Islet of Langerhans (tissue), 1 donor: ENCODE results near the genes PRICKLE3, NUDT10, SPANXN5, FAM156B, KANTR and HSD17B10.

DNA sequence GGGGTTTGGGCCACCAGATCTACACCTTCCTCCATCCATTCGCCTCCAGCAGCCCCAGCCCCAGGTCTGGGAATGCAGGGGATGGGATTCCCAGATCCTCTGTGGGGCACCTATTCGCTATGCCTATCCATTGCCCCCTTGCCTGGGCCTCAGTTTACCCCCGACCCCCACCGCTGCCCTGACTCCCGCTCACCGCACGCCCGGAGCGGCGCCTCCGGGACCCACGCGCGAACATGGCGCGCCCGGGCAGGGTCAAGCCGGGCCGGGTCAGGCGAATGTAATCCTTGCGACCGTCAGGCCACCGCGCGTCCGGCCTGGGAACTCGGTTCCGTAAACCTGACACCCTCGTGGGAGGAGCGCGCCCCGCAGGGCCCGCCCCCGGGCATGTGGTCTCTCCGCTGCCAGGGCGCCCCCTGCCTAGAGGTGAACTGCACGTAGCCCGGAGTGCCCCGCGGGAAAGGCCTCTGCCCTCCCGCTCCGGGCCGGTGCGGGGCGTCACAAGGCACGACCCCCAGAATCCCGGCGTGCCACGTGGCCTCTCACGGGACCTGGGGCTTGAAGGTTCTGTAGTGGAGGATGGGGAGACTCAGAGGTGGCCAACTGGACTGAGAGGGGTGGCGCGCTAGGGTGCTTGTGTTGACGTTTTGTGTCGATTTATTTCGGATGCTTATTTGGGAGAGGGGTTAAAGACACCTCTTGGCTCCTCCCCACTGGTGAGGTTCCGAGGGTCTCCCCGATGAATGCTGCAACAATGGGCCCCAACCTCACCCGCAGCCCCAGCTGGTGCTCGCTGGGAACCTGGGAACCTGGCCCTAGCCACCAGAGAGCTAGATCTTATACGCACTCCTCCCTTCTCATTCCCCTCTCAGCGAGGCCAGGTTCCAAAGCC is at the start of gene PRICKLE3:
TSS of gene PRICKLE3 (minus strand) at position 311 of the 889 bp plus-strand sequence.
- RRBS = 23% methylated on average over 28 of the region's 61 CpGs

GRCh38 chrX:49877273-49877738 is 2.0 kb upstream of the USP27X start:
- RRBS = no CpG with 5 or more reads among the region's 3 CpGs

DNA sequence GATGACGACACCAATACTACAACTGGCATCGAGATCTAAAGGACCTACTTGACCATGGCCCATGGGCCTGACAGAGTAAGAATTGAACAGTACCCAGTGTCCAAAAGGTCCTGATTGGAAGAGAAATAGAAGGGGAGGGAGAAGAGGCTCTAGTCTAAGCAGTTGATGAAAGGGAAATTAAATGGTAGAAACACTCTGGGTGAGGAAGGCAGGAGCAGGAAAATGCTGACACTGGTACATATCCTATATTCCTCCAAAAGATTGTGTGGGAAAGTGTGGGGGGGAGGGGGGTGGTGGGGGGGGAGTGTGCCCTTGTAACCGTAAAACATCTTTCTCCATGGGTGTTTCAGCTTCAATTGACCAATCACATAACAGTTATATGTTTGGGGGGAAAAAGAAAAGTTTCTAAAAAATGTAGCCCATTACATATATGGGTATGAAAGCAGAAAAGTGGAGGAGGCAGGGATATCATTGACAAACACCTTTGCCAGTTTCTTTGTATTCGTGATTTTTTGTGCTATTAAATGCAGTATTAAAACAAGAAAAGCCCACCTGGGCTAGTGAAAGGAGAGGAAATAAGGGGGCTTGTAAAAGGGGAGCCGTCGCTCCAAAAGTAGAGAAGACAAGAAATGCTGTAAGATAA is 2.5 kb downstream of the USP27X start:
- RRBS = no CpG with 5 or more reads among the region's 6 CpGs

DNA sequence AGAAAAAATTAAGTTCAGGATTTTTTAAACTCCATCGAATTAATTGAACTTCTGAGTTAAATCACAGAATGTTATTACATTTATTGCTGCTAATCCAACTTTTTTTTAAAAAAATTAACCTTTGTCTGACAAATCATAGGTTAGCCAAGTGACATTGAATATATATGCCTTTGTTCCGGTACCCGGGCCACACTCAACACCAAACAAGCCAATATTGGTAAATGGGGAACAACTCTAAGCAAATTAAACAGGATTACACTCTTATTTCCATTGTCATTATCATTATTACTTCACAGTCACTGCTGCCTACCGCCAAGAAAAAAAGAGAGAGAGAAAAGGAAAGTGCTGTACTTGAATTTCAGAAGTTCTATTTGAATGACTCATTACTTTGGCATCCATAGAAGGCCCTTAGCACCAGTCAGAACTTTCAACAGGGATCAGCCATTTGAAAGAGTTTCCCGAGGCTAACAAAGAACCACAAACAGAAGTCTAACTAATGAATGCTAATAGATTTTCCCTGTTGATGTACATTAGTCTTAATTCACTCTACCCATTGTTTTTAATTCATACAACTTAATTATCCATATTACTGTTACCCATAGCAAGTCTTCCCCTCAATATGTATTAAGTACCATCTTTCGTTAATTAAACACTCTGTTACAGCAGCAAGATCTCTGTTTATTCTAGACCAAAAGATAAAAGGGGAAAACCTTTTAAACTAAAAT is 116.4 kb downstream of the SHROOM4 start:
- RRBS = no CpG with 5 or more reads among the region's 6 CpGs

- RRBS = no CpG with 5 or more reads among the region's 4 CpGs
Observed at GRCh38 chrX:50799613-50800005, 14.4 kb downstream of the SHROOM4 start.

DNA sequence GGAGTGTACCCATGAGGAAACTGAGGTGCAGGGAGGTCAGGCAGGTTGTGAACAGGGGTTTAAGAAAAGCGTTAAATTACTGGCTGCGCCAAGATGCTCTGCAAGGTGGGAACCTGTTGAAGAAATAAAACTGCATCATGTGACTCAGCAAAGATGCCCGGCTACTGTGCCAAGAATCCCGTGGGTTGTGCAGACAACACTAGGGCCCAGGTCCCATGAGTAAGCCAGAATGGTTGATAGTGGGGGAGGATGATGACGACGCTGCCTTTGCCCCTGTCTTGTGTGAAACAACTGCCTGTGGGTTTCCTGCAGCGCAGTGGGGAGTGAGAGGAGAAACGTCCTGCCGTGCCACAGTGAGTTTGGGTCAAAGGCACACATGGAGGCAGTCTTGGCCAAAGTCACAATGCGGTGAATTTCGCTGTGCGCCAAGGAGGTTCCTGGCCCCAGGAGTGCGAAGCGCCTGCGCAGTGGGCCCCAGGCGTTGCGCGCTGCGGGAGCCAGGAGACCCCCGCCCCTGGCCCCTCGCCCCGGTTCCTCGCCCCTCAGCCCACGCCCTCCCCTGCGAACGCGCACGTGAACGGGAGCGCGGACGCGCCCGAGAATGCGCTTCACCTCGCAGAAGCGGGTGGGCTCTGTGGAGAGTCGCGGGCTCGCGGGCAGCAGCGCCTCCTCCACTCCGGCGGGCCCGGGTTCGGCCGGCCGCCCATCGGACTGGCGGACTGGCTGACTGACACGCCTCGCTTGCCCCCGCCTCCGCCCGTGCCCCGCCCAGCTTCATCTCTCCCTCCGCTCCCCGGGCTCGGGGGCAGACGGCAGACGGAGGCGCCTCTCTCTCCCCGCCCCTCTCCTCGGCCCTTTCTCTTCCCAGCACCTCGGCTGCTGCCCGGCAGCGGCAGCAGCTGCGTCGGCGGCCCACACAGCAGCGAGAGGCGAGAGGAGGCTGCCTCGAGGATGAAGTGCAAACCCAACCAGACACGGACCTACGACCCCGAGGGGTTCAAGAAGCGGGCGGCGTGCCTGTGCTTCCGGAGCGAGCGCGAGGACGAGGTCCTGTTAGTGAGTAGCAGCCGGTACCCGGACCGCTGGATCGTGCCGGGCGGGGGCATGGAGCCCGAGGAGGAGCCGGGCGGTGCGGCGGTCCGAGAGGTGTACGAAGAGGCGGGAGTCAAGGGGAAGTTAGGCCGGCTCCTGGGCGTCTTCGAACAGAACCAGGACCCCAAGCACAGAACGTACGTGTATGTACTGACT is at the start of gene NUDT10:
TSS of gene NUDT10 (plus strand) at position 808 of the 1,248 bp plus-strand sequence.
- RRBS = 10% methylated on average over 5 of the region's 103 CpGs

DNA sequence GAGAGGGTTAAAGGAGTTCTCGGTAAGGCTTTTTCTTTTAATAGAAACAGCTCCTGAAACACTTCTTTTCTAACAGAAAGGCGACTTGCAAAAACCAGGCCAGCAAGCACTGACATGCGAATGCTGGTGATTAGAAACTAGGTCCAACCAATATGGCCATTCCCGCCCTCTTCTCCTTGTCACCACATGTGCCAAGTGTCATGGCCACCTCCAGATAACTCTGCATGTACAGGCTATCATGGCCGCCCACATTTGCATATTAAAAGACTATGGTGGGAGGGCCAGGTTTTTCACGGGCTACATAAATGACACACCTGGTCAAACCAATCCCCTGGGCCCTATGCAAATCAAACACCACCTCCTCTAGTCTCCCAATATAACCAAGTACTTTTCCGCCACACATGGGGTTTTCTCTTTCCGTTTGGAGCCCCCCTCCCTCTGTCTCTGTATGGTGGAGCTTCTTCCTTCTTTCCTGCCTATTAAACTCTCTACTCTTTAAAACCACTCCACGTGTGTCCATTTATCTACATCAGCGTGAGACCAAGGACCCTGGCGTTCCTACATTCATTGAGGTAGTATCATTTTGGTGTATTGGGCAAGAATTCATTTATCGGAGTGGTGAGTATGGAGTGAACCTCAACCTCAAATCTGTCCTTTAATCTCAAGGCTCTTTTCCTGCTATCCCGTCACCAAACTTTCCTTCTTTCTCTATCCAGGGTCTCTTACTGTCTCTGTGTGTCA is 40.0 kb downstream of the NUDT11 start:
- RRBS = no CpG with 5 or more reads among the region's 13 CpGs

DNA sequence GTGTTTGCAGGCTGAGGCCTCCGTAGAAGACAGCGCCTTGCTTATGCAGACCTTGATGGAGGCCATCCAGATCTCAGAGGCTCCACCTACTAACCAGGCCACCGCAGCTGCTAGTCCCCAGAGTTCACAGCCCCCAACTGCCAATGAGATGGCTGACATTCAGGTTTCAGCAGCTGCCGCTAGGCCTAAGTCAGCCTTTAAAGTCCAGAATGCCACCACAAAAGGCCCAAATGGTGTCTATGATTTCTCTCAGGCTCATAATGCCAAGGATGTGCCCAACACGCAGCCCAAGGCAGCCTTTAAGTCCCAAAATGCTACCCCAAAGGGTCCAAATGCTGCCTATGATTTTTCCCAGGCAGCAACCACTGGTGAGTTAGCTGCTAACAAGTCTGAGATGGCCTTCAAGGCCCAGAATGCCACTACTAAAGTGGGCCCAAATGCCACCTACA is 1.6 kb downstream of the MAGED1 start:
- RRBS = no CpG with 5 or more reads among the region's 5 CpGs

DNA sequence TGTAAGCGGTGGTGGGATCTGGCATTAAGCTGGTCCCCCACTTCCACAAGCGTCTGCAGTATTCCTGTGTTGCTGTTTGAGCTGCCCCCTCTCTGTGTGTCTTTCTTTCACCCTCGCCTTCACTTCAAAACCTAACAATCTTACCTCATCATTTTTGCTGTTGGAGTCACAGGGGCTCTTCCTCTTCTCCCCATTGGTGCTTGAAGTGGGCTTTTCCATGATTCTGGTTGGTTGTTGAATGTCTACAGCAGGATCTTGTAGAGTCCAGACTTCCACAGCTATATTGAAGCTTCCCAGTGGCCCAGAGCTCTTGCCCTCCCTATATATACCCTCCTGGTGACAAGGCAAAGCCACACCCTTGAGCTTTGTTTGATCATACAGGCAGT is at the start of gene SPANXN5:
TSS of gene SPANXN5 (minus strand) at position 298 of the 386 bp plus-strand sequence.
- RRBS = no CpG with 5 or more reads among the region's 3 CpGs

DNA sequence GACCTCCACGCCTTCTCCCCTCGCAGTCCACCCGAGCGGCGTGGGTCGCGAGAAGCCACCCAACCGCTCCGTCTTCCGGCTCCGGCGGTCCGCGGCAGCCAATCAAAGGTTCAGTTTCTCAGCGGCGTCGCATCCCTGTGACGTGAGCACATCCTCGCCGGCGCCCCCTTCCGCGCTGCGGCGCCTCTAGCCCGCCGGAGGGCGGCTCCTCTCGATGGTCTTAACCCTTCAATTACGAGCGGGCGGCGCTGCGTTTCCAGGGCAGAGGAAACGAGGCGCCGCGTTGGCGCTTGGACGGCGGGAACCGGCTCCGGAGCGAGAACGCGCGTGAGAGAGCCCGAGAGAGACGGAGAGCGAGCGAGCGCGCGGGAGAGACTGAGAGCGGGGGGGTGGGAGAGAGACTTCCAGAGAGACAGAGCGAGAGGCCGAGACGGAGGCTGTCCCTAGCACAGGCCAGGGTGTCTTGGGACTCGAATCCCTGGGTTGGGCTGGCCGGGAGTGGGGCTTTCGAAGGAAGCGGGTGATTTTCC is at the start of gene FAM156B:
TSS of gene FAM156B (plus strand) at position 248 of the 530 bp plus-strand sequence.
- RRBS = no CpG with 5 or more reads among the region's 62 CpGs

- RRBS = 71% methylated on average over 2 of the region's 21 CpGs
Observed at GRCh38 chrX:53084348-53085547, 2.6 kb downstream of the TSPYL2 start.

DNA sequence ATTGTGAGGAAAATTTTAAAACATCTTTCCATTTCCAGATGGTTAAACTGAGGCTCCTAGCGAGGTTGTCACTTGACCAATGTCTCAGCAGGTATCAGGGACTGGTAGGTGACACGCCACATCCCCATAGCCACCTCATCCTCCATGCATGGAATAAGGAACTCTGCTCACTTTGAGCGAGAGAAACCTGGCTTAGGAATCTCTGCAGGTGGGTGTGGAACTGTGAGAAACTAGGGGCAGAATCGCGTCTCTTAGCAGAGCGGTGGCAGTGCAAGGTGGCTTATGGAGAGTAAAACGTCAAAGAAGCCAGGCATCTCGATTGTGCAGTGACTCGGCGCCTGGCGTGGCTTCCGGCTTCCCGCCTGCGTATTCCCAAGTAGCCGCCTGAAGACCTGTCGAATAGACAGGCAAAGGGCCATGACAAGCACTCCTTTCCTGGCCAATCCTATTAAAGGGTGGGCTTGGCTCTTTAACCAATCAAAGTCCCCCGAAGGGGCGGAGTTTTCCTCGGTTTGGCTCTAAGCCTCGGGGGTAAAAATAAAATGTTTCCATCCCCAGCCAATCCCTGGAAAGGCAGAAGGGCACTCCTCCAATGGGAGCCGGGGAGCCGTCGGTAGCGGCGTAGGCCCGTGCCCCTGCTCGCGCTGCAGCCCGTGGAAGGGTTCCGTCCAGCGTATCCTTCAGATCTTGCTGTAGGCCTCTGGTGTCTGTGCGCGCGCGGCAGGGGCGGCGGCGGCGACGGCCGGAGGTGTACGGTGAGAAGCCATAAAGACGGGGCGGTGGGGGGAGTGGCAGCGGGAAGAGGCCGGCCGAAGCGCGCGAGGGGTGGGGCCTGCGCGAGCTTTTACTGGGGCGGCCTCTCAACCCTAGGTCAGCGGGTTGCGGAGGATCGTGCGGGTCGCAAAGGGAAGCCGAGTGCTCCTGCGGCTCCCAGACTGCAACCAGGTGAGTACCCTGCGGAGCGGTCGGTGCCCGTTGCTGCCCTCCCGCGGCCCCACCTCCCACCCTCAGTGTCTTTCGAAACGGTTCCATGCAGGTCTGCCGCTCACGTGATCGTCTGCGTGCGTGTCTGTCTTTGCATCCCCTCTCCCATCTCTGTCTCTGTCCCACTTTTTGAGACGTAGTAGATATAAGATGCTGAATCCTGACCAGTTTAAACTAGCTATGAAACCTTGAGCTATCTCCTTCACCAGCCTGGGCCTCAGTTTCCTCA is at the start of gene KANTR:
TSS of gene KANTR (plus strand) at position 613 of the 1,213 bp plus-strand sequence.
- RRBS = 6% methylated on average over 6 of the region's 74 CpGs

- RRBS = no CpG with 5 or more reads among the region's 7 CpGs
Observed at GRCh38 chrX:53214149-53214591, 10.8 kb downstream of the KDM5C start.

DNA sequence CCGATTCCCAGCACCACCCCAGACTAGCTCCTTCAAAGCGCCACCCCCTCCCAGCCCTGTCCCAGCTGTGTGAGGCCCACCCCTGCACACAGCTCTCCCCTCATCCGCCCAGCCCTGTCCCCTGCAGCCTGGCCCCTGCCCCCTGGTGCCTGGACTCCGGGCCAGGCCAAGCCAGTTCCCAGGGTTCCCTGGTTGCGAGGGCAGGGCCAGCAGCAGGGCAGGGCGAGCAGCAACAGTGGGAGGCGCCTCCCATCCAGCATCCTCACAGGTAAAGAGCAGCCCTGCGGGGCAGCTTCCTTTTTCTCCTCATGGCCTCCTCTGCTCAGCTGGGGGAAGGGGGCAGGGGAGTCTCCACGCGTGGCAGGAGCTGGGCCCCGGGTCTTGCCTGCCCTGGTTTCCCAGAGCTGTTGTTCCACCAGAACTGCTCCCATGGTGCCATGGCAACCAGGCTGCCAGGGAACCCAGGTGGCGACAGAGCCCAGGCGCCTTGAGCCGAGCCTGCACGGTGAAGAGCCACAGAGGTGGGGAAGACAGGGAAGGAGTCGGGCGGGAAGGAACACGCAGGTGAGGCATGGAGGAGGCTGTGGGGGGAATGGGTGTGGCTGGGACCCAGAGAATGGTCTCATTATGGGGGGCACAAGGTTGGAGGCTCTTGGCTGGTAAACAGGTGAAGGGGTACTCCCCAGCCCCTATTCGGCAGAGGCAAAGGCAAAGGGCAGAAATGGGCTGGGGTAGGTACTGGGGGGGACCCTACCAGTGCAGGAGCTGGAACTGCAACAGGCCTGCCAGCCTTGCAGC is 31.7 kb upstream of the KDM5C start:
- RRBS = no CpG with 5 or more reads among the region's 19 CpGs

DNA sequence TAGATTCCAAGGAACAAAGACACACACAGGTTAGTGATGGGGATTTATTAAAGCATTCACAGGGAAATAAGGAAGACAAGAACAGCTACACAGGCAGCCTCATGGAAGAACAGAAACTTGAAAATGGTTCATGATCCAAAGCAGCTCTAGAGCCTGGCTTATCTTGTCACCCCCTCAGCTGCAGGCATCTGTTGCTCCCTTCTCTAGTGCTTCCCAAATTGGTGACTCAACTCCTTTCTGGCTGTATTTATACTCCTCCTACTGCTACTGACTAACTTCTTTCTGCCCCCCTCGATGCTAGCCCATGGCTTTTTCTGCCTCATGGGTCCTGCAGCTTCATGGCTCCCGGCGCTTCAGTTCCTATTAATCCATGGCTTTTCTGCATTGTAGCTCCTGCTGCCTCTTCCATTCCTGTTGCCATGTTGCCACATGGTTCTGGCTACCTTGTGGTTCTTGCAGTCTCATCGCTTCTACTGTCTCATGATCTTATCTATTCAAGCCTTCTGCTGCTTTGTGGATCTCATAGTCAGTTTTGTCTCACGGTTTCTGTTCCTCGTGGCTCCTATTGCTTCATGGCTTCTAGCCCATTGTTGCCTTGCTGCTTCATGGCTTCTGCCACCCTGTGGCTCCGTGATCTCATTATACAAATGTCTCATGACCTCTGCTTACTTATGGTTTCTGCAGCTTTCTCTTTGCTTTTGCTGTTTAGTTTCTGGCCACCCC is 48.2 kb downstream of the SMC1A start:
- RRBS = no CpG with 5 or more reads among the region's 7 CpGs

- RRBS = no CpG with 5 or more reads among the region's 8 CpGs
Observed at GRCh38 chrX:53409030-53409335, 13.5 kb downstream of the SMC1A start.

DNA sequence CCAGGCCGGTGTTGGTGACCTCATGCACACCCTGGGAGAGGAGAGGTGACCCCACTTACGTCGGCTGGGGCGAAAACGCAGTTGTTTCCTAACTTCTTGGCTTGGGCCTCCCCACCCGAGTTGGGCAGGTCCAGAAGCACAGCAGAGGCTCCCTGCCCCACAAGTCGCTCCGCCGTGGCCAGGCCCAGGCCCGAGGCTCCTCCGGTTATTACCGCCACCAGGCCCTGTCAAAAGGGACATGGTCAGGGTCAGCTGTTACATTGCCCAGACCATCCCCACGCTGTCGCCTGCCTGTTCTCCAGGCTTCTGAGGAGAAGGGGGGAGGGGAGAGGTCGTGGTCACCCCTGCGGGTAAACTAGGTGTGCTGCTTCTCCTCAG is 518 bp downstream of the HSD17B10 start:
- RRBS = no CpG with 5 or more reads among the region's 16 CpGs

DNA sequence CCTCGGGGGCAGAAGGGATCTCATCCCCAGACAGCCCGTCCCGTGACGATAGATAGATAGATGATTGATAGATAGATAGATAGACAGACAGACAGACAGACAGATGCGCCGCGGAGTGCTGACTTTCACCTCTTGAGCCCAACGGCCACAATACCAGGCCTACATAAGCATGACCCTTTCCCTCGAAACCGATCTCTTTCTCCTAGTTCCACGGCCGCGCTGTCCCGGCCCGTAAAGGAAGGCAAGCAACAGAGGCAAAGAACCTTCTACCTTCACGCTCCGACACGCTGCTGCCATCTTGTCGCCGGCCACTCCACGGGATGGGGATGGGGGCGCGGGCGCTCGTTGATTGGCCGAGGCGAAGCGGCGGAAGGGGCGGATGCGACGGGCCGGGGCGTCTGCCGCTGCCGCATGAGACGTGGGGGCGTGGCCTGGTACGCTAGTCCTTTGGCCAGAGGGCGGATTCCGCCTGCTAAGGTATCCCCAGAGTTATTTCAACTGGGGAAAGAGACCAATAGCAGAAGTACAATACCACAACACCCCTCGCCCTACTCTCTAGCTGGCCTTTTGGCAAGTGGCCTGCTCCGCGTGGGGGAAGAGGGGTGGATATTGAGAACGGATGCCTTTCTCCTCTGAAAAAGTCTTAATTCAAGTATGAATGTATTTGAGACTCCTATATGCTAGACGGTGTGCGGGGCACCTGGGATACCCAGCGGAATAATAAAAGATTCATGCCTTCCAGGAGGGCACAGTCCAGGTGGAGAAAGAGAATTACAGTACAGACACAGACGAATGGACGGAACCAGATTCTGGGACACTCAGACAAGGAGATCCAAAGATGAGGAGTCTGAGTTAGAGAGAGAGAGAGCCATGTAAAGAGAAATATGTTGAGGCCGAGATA is at the start of gene HSD17B10:
TSS of gene HSD17B10 (minus strand) at position 322 of the 901 bp plus-strand sequence.
- RRBS = 4% methylated on average over 11 of the region's 51 CpGs

DNA sequence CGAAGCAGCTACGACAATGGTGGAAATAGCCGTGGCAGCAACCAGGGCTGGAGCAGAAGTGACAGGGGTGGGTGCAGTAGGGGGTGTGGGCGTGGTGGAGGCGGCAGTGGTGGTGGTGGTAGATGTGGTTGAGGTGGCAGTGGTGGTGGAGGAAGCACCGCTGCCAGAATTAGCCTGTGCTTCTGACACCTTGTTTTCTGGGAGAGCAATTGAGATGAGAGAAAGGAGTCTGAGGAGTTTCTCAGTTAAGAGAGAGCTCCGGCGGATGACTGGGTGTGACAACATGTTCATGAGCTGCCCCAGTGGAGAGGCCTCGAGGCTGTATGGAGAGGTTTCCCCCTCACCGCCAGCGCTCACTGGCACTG is 113.5 kb upstream of the HSD17B10 start:
- RRBS = no CpG with 5 or more reads among the region's 11 CpGs

- RRBS = no CpG with 5 or more reads among the region's 15 CpGs
Observed at GRCh38 chrX:53561553-53562632, 124.6 kb downstream of the HUWE1 start.